GM23338 (cell line): ENCODE measurements around the genes MAP2K2, UBXN6 and DPP9.

DNA sequence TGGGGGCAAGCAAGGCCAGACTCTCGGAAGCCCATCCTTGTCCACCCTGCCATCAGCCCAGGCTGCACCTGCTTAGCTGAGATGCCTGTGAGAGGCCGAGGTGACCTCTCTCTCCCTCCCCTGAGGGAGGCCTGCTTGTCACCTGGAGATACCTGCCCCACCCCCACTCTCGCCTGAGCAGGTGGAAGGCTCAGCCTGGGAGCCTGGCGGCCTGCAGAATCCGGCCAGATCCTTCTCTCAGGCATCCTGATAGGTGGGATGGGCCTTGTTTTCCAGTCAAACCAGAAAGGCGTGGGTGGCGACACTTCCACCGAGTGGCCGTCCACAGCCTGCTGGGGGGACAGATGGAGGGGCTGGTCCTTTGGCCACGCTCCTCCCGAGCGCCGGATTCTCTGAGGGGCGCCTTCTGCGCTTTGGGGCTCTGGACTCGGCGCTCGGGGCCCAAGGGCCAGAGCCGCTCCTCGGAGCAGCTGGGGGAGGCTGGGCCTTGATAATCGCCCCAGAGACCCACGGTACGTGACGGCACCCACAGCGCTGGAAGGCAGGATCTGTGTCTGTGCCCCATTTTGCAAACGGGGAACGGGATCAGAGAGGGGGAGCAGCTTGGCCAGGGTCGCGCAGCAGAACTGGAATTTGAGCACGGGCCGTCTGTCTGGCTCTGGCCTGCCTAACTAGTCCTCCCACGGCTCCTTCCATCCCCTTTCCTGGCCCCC lies 4.6 kb downstream of the ZBTB7A start:
- PRO-cap: no peak
- RAMPAGE, long total RNA: no peak

DNA sequence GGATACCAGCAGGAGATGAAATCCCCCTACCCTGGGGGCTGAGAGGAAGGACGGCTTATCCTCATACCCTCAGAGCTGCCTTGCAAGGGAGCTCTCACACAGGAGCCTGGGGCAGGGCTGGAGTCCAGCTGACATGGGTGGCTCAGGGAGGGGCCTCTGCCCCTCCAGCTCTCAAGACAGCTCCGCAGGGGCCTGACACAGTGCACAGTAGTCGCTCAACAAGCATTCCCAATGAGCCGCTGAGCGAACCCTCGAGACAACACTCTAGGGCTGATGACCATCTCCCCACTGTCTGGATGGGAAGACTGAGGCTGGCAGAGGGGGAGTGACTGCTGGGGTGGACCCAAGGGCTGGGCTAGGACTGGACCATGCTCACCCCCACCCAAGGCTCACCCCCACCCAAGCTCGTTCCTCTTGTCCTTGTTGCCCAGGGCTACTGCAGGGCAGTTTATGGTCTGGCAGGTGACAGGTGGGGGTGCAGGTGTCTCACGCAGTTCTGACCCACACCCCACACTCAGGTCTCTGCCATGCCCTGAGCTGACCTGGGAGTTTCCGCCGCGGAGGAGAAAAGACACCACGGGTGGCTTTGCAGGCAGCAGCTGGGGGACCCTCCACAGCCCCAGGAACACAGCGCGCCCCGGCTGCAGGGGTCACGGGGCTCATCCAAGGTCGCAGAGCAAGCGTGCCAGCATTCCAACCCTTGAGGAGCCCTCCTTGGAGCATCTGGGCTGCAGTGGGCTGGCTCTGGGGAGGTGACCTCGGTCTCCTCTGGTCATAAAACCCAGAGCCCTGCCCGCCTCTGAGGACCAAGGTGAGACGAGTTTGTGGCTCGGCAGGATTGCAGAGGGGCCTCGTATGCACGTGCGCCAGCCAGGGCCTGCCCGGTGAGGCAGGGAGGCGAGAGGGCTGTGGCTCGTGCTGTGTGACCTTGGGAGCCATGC lies 3.8 kb downstream of the ZBTB7A start:
- PRO-cap: no peak
- RAMPAGE, long total RNA: no peak

DNA sequence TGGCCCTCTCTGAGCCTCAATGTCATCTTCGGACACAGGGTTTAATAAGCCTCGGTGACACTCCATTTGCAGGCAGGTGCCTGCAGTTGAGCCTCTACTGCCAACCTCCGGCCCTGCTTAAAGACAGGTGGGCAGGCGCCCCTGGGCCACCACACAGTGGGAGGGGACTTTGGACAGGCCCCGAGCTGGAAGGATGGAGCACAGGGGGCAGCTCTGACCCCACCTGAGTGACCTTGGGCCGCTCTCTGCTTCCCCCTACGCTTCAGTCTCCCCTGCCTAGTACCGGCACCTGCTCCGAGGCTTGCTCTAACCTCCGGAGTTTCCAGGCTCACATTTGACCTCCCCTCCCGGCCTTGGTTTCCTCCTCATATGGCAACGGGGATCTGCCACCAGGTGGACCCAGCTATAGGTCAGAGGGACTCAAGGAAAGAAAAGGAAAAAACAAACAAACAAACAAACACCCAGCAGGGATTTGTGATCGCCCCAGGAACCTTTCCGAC lies 3.1 kb downstream of the ZBTB7A start:
- PRO-cap: bidirectional peak, plus-strand start at position 368 of the sequence, minus-strand start at position 75 of the sequence
- RAMPAGE, long total RNA: no peak

DNA sequence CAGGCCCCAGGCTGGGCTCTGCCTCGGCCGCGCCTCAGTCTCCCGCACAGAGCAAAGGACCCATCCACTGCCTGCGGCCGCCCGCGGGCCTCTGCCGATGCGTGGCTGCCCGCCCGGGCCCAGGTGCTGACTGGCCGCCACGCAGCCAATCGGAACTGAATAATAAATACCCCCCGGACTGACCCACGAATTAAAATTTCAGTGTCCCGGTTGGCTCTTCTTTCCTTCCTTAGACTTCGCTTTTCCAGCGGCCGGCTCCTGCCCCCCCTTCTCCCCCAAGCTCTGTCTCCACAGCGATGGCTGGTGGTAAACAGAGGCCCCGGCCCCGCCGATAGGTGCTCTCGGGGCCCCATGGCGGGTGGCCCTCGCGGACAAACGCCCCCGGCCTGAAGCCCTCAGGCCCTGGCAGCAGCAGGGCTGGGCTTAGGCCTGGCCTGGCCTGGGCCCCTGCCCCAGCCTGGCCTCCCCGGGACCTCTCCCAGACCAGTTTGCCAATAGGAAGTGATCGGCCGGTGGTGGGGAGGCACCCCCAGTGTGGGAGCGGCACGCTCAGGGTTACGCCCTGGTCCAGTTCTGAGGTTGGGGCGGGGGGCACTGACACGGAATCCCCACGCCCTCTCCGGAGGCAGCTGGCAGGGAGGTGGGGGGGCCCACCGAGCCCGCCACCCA lies 2.5 kb downstream of the ZBTB7A start:
- PRO-cap: unidirectional peak, minus-strand start at position 93 of the sequence; bidirectional peak, plus-strand start at position 611 of the sequence, minus-strand start at position 287 of the sequence
- RAMPAGE, long total RNA: no peak

DNA sequence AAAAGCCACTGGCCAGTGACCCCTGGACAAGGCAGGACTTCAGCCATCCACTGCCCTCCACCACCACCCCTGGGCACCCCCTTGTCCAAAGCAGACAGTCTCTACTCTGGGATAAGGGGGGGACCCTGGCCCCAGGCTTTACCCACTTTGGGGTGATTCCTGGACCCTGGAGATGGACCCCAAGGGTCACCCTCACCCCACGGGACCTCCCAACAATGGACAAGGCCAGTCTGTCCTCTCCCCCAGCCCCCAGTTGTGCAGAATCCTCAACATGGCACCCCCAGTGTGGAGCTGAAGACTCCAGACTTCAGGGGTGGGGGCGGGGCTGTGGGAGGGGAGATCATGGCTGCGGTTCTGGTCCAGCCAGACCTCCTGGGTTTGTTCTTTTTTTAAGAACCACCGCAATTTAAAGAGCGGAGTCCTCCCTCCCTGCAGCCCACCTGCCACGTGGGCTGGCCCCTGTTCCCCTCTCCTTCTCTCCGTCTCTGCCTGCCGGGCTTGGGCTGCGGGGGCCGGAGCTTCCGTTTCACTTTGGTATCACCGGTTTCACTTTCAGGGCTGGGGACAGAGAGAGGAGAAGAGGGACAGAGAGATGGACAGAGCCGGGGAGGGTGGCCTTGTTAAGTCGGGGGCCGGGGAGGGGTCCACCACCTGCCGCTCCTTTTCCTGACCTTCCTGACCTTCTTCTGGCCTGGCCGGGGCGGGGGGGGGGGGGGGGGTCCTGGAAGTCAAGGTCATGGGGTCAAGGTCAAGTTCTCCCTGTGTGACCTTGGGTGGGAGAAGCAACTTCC lies 11.1 kb upstream of the ZBTB7A start:
- PRO-cap: bidirectional peak, plus-strand start at position 549 of the sequence, minus-strand start at position 533 of the sequence
- RAMPAGE, long total RNA: no peak

DNA sequence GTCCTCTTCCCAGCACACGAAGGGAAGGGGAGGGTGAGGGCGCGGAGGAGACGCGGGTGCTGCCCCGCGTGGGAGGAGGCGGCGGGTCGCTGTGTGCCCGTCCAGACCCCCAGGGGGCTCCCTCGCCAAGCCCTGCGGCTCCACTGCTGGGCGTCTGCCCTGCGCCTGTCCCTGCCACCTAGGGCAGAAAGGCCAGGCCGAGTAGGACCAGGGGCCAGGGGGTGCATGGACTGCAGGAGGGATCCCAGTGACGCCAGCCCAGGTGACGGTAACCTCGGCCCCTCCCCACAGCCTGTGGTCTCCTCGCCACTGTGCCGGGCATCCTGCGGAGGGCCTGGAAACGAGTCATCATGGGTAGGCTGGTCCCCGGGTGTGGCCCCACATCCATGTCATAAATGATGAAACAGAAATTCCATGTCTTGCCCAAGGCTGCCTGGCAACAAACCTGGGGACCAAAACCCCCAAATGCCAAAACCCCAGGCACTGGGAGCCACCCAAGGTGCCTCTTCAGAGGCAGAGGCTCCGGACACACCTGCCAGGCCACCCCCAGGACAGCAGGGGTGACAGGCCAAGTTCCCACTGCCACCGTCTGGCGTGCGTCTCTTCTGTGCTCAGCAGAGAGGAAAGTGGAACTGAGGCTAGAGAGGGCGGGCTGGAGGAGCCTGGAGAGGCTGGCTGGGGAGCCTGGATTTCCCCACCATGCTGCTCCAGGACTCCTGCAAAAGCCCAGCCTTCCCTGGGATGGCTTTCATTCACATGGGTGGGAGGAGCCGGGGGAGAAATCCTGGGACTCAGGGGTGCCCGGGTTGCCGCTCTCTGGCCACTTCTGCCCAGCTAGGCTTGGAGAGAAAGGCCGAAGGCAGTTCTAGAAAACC lies 20.8 kb downstream of the MAP2K2 start:
- PRO-cap: no peak
- RAMPAGE, long total RNA: no peak

DNA sequence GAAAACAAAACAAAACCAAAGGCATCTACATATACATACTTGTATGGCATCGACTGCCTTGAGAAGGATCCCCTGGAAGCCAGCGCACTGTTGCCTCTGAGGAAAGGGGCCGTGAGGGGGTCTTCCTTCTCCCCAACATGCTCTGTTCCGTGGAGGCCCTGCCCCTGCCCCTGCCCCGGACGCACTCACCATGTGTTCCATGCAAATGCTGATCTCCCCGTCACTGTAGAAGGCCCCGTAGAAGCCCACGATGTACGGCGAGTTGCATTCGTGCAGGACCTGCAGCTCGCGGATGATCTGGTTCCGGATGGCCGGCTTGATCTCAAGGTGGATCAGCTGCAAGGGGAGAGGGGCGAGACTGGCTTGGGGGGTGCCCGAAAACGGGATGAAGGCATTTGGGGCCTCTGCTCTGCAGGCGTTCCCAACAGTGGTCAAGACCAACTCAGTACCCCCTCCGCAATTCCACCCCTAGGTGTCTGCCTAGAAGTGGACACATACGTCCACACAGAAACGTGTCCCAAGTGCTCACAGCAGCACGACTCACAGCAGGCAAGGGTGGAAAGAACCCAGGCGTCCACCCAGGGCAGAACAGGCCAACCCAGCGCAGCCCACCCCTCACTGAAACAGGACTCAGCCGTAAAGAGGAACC lies 13.5 kb downstream of the MAP2K2 start:
- PRO-cap: no peak
- RAMPAGE, long total RNA: no peak

GRCh38 chr19:4123232-4124528 lies at the start of gene MAP2K2:
MAP2K2 (minus strand) TSS chr19:4124122.
- PRO-cap: unidirectional peak, plus-strand start at chr19:4123782; bidirectional peak, plus-strand start at chr19:4123921, minus-strand start at chr19:4123909; bidirectional peak, plus-strand start at chr19:4124261, minus-strand start at chr19:4124094
- RAMPAGE, long total RNA: no peak

DNA sequence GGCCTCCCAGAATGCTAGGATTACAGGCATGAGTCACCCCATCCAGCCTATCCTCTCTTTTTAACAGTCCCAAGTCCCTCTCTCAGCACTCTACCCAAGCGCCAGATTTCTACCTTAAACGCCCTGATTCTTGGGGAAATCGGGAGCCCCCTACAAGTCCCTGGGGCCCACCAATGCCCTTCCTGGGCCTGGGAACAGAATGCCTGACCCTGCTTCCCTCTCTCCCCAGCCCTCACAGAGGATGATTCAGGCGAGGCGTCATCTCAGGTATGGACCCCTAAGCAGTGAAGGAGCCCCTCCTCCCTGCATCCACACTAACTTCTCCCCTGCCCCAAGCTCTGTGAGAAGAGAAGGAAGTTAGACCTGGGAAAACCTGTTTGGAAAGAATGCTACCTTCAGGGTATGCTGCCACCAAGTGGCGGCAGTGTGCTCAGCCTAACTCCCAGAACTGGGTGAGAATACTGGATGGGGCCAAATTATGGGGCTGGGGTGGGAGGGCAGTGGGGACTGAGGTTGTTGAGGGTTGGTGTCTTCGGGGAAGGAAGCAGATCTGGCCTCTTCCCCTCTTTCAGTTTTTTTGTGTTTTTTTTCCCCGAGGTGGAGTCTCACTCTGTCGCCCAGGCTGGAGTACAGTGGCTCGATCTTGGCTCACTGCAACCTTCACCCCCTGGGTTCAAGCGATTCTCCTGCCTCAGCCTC lies 20.6 kb upstream of the EBI3 start:
- PRO-cap: bidirectional peak, plus-strand start at position 513 of the sequence, minus-strand start at position 243 of the sequence
- RAMPAGE, long total RNA: no peak

DNA sequence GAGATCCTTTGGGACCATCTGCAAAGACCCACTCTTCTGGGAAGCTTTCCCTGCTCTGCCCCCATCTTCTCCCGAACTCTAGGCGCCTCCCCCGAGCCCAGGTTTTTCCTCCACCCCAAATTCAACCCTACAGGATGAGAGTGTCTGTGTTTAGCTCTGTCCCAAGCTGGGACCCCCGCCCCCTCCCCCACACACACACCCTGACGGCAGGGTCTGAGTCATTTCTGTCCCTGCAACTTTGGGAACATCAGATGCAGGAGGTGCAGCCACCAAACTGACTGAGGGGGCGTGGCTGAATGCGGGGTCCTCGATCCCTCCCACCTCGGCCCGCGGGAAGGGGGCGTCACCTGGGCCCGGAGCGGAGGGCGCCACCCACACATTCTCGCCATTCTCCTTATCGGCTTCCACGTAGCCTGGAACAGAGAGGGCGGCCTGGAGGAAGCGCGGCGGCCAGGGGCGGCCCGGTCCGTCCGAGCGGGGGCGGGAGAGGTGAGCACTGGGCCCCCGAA lies 12.0 kb downstream of the STAP2 start:
- PRO-cap: bidirectional peak, plus-strand start at position 388 of the sequence, minus-strand start at position 56 of the sequence
- RAMPAGE, long total RNA: no peak

DNA sequence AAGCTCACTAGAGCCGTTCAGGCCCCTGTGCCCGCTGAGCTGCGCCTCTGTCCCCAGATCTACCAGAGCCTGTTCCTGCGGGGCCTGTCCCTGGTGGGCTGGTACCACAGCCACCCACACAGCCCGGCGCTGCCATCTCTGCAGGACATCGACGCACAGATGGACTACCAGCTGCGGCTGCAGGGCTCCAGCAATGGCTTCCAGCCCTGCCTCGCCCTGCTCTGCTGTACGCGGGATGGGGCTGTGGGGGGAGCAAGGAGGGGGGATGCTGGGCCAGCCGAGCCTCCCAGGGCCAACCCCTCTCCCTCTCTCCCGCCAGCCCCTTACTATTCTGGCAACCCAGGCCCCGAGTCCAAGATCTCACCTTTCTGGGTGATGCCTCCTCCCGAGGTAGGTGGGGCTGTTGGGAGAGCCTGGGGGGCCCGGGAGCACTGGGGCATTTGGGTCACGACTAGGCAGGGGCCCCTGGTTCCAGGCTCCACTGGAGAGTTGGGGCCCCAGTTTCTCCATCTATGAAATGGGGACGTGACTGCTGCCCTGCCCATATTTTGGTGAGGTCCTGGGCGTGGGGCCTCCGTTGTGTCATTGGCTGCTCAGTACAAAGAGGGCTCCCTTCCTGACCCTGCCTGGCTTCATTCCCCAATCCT lies 14.0 kb downstream of the MPND start:
- PRO-cap: no peak
- RAMPAGE, long total RNA: no peak

DNA sequence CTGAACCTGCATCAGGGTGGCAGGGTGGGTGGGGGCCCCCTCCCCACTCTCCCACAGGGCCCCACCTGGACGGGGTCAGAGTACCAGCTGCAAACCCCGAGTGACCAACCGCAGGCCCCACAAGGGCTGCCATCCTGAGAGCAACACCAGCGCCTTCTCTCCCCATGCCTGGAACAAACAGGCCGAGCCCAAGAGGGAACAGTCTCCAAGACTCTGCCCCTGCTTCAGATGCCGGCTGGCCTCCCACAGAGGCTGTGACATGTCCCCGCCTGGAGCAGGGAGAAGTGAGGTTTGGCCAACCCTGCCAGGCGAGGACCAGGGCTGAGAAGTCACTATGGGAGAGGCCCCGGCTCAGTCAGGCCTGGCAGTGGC lies 27.1 kb downstream of the MPND start:
- PRO-cap: no peak
- RAMPAGE, long total RNA: no peak

- PRO-cap: bidirectional peak, plus-strand start at chr19:4374825, minus-strand start at chr19:4374689
- RAMPAGE, long total RNA: no peak
Measured at GRCh38 chr19:4373754-4374924, 26.2 kb downstream of the SH3GL1 start.

DNA sequence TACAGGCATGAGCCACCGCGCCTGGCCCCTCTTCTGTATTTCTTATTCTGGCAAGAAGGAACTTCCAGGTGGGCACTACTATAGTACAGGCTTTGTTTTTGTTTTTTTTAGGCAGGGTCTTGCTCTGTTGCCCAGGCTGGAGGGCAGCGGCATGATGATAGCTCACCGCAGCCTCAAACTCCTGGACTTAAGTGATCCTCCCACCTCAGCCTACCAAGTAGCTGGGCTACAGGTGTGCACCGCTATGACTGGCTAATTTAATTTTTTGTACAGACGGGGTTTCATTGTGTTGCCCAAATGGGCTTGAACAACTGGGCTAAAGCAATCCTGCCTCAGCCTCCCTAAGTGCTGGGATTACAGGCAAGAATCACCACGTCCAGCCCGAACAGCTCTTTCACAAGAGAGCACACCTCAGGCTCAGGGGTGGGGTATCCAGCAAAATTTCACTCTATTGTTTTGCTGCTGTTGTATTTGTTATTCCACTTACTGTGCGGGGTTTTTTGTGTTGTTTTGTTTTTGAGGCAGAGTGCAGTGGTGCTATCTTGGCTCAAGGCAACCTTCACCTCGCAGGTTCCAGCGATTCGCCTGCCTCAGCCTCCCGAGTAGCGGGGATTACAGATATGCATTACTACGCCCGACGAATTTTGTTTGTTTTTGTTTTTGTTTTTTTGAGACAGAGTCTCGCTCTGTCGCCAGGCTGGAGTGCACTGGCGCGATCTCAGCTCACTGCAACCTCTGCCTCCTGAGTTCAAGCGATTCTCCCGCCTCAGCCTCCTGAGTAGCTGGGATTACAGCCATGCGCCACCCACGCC lies 12.9 kb downstream of the SH3GL1 start:
- PRO-cap: no peak
- RAMPAGE, long total RNA: no peak

DNA sequence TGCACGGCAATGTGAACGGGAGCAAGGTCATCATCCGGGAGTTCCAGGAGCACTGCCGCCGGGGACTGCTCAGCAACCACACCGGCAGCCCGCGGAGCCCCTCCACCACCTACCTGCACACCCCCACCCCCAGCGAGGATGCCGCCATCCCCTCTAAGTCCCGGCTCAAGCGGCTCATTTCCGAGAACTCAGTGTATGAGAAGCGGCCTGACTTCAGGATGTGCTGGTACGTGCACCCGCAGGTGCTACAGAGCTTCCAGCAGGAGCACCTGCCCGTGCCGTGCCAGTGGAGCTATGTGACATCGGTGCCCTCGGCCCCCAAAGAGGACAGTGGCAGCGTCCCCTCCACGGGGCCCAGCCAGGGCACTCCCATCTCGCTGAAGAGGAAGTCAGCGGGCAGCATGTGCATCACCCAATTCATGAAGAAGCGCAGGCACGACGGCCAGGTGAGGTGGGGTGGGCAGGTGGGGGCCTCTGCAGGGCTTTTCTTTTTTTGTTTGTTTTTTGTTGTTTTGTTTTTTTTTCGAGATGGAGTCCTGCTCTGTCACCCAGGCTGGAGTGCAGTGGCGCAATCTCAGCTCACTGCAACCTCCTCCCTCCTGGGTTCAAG lies 24.4 kb downstream of the UBXN6 start:
- PRO-cap: no peak
- RAMPAGE, long total RNA: no peak

GRCh38 chr19:4457369-4458398 lies at the start of gene UBXN6:
UBXN6 (minus strand) TSS chr19:4457794.
- PRO-cap: bidirectional peak, plus-strand start at chr19:4457519, minus-strand start at chr19:4457245; bidirectional peak, plus-strand start at chr19:4458029, minus-strand start at chr19:4457794
- RAMPAGE, long total RNA: no peak

DNA sequence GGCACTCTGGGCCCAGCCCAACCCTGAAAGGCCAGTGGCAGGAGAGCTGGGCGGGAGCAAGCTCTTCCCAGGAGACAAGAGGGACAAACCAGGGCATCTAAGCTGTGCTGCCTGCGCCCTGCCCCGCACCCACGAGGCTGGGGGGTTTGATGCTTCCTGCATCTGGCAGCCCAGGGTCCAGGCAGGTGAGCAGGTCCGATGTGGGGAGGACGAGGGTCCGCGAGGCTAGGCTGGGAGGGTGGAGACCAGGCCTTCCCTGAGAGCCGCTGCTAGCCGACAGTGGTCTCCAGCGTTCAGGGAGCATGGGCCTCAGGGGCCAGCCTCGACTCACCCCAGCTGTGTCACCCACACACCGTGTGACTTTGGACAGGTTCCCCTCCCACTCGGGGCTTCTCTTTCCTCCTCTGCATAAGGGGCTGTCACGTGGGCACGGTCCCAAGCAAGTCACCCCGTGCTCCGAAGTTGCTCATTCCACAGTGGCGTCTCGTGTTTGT lies 15.9 kb downstream of the PLIN4 start:
- PRO-cap: no peak
- RAMPAGE, long total RNA: no peak

DNA sequence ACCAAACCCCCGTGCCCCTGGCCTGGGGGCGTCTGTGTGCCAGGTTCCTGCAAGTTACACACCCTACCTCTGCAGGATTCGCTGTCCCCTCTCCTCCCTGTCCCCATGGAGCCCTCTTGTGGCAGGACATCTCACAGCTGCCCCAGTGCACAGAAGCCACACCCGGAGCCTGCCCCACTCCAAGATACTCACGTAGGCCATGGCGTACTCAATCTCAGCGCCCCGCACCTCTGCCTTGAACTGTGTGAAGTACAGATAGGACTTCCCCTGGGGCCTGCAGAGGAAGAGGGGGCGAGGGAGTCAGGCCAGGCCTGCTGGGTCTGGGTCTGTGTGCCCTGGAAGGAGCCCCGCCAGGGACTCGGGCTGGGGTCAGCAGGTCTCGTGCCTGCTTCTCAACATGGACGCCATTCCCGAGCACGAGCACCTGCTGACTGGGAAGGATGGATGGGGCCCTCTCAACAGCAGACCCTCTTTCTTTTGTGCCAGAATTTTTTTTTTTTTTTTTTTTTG lies 9.6 kb downstream of the MYDGF start:
- PRO-cap: no peak
- RAMPAGE, long total RNA: no peak

GRCh38 chr19:4723708-4724425 lies at the start of gene DPP9:
DPP9 (minus strand) TSS chr19:4723842.
- PRO-cap: bidirectional peak, plus-strand start at chr19:4724064, minus-strand start at chr19:4723769
- RAMPAGE, long total RNA: no peak

- PRO-cap: bidirectional peak, plus-strand start at chr19:4759981, minus-strand start at chr19:4759814
- RAMPAGE, long total RNA: no peak
Measured at GRCh38 chr19:4759655-4760391, 31.7 kb upstream of the FEM1A start.